LNCaP clone FGC (cell line): ENCODE results near the gene L3MBTL4.

DNA sequence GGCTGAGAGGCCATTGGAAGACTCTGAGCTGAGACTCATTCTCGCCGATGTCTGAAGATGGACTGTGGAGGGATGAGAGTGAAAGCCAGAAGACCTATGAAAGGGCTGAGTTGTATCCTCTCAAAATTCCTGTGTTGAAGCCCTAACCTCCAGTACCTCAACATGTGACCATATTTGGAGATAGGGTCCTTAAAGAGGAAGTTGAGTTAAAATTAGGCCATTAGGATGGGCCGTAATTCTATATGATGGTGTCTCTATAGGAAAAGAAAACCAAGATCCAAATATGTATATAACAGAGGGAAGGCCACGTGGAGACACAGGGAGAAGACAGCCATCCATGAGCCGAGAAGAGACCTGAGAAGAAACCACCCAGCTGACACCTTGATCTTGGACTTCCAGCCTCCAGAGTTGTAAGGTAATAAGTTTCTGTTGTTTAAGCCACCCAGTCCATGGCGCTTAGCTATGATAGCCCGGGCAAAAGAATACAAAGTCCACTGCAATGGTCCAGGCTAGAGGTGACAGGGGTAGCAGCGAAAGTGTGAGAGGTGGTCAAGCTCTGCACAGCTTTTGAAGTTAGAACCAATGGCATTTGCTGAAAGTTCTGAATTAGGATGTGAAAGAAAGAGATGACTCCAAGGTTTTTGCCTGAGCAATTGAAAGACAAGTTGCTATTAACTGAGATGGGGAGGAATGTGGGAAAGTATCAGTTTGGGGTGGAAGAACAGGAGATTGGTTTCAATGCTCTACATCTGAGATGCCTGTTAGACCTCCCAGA, 2.8 kb downstream of the MYOM1 start:
- RRBS, 2 experiments, result no CpG with 5 or more reads among the region's 8 CpGs

DNA sequence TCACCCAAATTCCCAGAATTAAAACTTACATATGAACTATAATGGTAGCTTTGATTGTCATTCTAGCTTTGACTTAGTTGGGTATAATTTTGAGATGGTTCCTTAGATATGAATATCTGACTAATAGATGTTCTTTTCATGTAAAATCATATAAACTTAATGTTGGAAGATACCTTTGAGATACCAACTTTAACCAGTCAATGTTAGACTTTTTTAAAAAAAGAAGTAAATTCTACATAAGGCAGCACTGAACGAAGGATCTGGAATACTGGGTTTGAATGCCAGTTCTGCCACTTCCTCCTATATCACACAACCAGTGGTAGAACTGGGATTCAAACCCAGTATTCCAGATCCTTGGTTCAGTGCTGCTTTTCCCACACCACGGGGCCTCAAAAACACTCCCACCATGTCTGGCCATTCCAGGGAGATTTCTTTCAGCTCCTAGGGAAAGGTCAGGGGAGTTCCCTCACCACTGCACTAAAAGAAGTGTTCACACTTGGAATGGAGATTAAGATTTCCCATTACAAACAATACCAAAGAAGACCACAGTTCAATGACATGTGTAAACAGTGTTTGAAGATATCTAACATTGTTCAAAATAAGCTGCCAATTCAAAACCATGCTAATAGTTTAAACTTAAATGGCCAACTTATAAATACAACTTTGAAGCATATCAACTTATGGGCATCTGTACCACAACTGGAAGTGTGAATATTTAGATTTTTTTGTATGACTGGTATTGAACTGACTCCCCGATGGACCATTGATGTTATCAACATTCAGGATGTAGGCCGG, 14.2 kb downstream of the MYL12B start:
- RRBS, 2 experiments, result no CpG with 5 or more reads among the region's 4 CpGs

- RRBS, 2 experiments, result no CpG with 5 or more reads among the region's 5 CpGs
Measured at GRCh38 chr18:3383270-3383544, 66.8 kb upstream of the TGIF1 start.

DNA sequence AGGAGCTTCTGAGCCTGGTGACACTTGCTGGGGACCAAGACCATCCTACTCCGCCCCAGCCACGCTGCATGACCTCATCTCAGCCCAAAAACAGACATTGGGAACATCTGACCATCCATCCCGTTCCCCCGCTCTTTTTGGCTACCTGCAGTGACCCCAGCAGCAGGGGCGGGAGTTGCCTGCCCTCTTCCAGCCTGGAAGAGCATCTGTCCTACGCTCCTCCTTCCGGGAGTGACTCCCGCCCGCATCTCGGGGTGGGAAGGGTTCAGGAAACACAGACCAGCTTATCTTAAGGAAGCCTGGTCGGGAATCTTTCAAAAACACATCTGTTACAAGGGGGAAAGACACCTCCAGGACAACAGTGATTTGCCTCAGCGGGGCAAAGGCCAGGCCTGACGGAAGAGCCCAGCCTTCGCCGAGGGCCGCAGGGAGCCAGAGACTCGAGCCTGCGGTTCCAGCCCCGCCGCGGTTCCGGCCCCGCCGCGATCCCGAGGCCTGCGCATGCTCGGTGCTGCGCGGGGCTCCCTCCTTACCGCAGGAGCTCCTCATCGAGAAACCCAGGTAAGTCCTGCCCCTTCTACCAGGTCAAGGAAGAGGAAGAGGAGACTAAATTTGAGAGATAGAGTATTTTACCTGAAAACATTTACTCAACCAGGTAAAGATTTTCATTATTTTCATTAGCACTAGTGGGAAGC, 38.1 kb upstream of the TGIF1 start:
- RRBS, 2 experiments, result no CpG with 5 or more reads among the region's 32 CpGs

DNA sequence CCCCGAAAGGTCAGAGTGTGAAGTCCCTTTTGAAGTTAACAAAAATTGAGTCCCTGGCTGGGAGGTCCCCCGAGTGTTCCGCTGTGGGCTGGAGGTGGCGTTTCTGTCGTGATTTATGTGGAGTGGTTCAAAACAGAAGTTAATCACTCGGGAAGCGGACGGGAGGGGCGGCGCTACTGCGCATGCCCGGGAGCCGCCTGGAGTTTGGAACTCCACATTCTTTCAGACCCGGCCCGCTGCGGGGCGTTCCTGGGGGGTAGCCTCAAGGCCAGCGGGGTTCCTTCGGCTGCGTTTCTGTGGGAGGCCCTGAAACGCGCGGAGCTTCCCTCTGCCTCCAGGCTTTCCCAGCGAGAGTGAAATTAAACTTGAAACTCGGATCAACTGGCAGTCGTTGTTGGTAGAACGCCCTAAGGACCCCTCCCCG, 1.4 kb downstream of the TGIF1 start:
- RRBS, 2 experiments, result no CpG with 5 or more reads among the region's 28 CpGs

DNA sequence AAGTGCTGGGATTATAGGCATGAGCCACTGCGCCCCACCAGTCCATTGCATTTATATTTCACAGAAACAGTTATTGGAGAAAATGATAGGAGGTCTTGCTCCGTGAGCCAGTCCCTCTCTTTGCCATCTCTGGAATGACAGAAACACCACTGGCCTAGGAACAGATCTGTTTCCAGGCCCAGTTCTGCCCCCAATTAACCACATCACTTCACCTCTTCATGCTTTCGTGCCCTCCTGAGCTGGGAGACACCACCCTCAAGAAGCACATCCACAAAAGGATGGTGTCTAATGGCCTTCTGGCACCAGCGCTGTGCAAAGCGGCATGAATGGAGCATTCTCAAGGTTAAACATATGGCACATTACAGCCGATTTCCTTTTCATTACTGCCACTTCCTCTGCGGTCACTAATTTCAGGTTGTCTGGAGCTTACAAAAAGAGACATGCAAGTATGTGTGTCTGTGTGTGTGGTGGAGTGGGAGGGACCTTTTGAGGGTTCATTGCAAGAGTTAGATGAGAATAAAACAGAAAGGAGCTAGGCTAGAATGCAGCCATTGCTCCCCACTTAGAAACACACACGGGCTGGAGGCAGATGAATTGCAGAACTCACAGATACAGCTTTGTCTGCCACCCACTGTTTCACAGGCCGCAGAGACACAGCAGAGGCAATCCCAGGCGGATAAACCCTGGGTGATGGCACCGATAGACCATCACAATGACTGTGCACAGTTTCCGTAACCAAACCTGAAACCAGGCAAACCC, 75.9 kb downstream of the TGIF1 start:
- RRBS, 2 experiments, result no CpG with 5 or more reads among the region's 12 CpGs

GRCh38 chr18:3666990-3667505, 217.1 kb downstream of the TGIF1 start:
- RRBS, 2 experiments, result no CpG with 5 or more reads among the region's 7 CpGs

DNA sequence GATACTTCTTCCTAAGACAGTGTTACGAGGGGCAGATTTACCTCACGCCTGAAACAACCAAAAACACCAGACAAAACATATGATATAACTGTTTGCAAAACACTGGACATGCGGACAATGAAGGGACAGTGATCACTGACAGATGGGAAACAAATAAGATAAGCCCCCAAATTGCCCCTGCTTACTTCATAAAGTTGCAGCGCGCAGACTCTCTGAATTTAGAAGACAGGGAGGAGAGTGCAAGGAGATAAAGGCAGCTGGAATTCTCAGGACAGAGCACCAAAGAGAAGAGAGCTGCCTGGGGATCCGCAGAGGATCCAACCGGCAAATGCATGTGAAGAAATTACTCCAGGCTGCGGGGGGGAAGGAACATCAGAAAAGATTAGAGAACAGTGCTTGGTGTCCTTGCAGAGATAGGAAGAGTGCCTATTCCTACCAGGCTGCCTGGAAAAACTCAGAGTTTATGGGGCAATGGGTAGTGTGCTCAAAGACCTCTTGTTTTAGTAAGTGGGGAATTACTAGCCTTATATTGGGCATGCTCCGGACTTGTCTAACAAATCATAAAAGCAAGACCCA, 500.3 kb downstream of the DLGAP1 start:
- RRBS, 2 experiments, result no CpG with 5 or more reads among the region's 9 CpGs

GRCh38 chr18:5395409-5395999, 100.0 kb upstream of the ZBTB14 start:
- RRBS, 2 experiments, result no CpG with 5 or more reads among the region's 14 CpGs

GRCh38 chr18:5513966-5514457, 29.8 kb downstream of the EPB41L3 start:
- RRBS, 2 experiments, result no CpG with 5 or more reads among the region's 1 CpG

GRCh38 chr18:5527567-5528119, 16.2 kb downstream of the EPB41L3 start:
- RRBS, 2 experiments, result no CpG with 5 or more reads among the region's 9 CpGs

GRCh38 chr18:5542694-5543820, 740 bp downstream of the EPB41L3 start:
- RRBS, 2 experiments, result 31 to 32% methylated on average over 58 to 60 of the region's 128 CpGs

DNA sequence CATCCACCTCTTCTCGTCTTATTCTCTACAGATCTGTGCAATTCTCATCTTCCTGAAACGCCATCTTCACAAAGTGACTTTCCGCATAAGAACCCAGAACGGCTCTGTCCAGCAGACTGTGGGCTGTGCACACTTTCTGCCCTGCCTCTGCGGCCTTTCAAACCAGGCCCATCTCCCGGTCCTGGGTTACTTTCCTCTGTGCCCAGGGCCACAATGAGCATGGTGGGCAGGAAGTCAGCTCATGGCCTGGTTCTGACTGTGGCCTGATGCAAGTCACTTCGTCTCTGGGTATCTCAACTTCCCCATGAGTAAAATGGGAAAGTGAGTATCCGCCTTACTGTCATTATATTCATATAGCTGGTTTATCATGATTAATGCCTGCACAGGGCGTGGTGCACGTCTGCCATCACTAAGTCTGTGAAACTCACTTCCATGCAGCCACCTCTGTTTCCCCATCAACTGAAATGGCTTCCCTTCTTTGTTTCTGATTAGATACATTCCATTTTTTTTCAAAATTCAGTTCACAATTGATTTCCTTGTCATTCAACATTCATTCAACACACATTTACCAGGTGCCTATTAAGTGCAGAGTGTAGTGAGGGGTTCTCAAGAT, 71.8 kb upstream of the TMEM200C start:
- RRBS, 2 experiments, result no CpG with 5 or more reads among the region's 10 CpGs

DNA sequence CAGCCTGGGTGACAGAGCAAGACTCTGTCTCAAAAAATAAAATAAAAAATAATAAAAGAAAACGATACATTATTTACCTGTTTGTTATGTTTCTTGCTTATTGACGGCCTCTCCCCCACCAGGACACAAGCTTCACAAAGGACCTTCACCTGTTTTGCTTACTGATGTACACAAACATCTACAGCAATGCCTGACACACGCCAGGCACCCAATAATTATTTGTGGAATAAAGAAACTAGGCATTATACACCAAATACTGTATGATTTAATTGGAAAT, 20.3 kb downstream of the L3MBTL4 start:
- RRBS, 2 experiments, result no CpG with 5 or more reads among the region's 3 CpGs

- RRBS, 2 experiments, result 2% methylated on average over 11 of the region's 65 CpGs; no CpG with 5 or more reads in 1 of the 2 experiments
Measured at GRCh38 chr18:6414733-6415572, at the start of gene L3MBTL4. Gene L3MBTL4 (minus strand): TSS chr18:6414911.

DNA sequence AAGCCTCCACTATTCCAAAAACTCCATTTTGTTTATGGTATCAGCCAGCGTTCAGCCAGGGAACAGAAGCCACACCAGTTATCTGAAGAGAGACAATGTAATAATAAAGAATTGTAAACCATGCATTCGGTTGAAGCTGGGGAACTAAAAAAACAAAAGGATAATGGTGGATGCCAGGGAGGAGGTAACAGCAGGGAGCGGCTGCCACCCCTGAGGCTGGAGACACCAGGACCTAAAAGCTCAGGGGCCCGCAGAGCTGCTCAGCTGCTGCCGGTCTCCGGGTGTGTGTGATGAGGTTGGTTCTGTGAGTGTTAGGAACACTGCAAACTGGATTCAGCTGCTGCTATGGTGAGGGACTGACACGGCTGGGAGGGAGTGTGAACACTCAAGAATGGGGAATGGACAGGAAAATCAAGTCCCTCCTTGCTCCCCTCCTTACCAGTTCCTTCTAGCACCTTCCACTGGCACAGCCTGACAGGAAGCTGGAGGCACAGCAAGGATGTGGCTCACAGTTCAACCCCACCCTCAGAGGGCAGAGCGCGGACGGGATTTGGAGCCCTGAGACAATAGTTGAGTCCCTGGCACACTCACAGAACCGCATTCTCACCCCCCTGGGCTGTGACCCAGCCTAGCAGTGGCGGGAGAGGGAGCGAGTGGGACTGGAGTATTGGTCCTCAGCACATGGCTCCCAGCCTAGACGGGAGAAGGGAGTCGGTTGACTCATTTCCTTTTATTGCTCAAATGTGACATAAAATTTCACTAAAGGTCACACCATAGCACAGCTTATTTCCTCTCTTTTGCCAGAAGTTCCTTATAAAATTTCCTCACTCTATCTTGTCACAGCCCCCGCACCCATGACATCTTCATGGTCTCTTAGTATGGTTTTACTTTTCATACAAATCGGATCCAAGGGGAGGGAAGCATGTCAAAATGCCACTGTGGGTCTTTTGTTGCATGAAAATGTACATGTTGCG, 42.5 kb downstream of the LRRC30 start:
- RRBS, 2 experiments, result no CpG with 5 or more reads among the region's 18 CpGs

DNA sequence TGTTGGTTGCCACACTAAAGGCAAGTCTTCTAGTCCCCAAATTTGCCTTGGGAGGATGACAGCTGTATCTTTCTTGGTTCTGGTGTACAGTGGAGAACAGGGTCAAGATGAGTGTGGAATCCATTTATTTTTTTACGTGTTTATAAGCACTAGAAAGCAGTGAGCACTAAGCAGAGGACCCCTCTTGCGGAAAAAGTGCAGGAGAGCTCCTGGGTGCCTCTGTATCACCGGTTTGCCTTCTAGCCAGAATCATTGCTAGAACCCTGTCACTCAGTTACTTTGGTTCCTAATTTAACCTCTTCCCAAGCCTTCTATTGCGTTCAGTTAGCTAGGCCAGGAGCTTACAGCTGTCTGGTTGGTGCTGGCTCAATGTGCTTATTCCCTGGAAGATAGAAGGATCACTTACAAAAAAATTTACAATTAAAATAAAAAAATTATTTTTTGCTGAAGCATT, 1.1 kb upstream of the PTPRM start:
- RRBS, 2 experiments, result no CpG with 5 or more reads among the region's 4 CpGs